ENCODE results near the genes AGXT2, PRLR, IL7R and NUP155.

- PRO-cap = no peak
- RAMPAGE, long total RNA, 4 experiments = no peak in any of the 4 experiments
Observed at GRCh38 chr5:35047558-35048221, at the start of gene AGXT2. AGXT2 (minus strand) TSS chr5:35047949.

DNA sequence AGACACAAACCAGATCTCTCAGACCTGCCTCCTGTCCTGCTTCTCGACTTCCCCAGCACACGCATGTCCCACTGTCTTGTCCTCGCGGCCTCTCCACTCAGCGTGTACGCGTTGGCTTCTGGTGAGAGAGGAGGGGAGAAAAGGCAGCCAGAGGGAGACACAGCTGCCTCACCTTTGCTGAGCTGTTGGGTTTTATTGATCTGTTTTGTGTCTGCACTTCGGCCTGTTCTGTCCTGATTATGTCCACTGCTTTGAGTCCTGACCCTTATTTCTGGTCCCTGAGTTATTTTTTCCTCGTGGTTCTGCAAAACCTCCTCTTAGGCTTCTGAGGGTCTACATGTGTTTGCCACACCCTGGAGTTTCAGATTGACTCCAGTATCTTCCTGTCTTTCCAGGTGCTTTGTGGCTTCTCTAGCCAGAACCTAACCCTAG, 87.5 kb upstream of the AGXT2 start:
- PRO-cap = no peak
- RAMPAGE, long total RNA, 4 experiments = no peak in any of the 4 experiments

- PRO-cap = no peak
- RAMPAGE, long total RNA, 4 experiments = no peak in any of the 4 experiments
Observed at GRCh38 chr5:35198559-35199490, 31.5 kb downstream of the PRLR start.

GRCh38 chr5:35230166-35230758, at the start of gene PRLR:
PRLR (minus strand) TSS chr5:35230487.
- PRO-cap = bidirectional peak, plus-strand start at chr5:35230335, minus-strand start at chr5:35230235; bidirectional peak, plus-strand start at chr5:35230422, minus-strand start at chr5:35230475; unidirectional peak, minus-strand start at chr5:35230518
- RAMPAGE, long total RNA, 4 experiments = start-site peak on the plus strand in 1 of 4 experiments, at chr5:35230220-35230319 at its widest, 6 reads per replicate; start-site peak on the minus strand in 2 of 4 experiments, at chr5:35230454-35230533 at its widest, 49 to 77 reads per replicate

DNA sequence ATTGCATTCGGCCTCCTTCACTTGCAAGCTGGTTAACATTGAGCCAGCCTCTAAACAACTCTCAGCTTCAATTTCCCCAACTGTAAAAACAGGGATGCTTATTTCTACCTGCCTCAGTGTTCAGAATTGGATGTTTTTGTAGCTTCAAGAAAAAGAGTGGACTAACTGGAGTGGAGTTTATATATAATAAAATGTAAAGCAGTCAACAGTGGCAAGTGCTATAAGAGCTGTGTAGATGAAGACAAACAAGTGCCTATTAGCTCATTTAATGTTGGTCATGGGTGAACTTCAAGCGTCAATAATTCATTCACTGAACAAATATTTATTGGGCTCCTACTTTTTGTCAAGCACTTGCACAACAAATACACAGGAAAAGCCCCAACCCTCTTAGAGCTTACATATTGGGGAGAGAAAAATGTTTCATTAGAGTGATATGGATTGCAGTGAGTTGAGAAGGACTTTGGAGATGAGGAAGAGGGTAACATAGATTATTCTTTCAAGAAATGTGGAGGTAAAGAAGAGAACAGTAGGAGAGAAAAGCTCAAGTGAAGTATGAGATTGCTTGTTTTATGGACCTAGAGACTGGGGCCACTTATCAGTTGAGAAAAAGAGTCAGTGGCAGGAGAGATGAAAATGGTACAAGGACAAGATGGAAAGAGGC, 25.4 kb downstream of the SPEF2 start:
- PRO-cap = no peak
- RAMPAGE, long total RNA, 4 experiments = start-site peak on the plus strand in 1 of 4 experiments, centred at position 347 of the sequence, 11 reads per replicate

GRCh38 chr5:35780910-35781381, 75.7 kb upstream of the IL7R start:
- PRO-cap = no peak
- RAMPAGE, long total RNA, 4 experiments = no peak in any of the 4 experiments

- PRO-cap = unidirectional peak, minus-strand start at chr5:35817011
- RAMPAGE, long total RNA, 4 experiments = no peak in any of the 4 experiments
Observed at GRCh38 chr5:35816832-35817149, 39.9 kb upstream of the IL7R start.

DNA sequence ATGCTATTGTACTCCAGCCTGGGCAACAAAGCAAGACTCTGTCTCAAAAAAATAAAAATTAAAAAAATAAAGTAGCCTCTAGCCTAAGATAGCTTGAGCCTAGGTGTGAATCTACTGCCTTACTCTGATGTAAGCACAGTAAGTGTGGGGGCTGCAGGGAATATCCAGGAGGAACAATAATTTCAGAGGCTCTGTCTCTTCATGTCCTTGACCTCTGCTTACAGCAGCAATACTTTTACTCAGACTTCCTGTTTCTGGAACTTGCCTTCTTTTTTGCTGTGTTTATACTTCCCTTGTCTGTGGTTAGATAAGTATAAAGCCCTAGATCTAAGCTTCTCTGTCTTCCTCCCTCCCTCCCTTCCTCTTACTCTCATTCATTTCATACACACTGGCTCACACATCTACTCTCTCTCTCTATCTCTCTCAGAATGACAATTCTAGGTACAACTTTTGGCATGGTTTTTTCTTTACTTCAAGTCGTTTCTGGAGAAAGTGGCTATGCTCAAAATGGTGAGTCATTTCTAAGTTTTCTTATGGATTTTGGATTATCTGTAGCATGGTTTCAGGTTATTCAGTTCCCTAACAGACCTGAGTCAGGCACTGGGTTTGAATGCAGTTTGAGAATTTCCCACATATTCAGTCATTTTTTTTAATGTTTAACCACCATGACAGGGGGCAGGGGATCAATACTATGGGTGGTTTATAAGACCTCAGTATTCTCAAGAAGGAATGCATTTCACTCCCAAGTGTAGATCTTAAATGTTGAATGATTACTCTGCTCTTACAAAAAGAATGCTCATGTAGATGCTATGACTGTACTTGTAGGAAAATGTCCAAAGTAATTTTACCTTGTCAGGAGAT, at the start of gene IL7R:
Gene IL7R, plus strand, starts transcription at position 342 of the 861 bp plus-strand sequence.
- PRO-cap = bidirectional peak, plus-strand start at position 373 of the sequence, minus-strand start at position 247 of the sequence
- RAMPAGE, long total RNA, 4 experiments = start-site peak on the plus strand in 1 of 4 experiments, centred at position 408 of the sequence, 132 reads per replicate

- PRO-cap = no peak
- RAMPAGE, long total RNA, 4 experiments = start-site peak on the plus strand in 1 of 4 experiments, at chr5:35860882-35860968 at its widest, 15 reads per replicate
Observed at GRCh38 chr5:35860669-35861195, 4.0 kb downstream of the IL7R start.

- PRO-cap = no peak
- RAMPAGE, long total RNA, 4 experiments = no peak in any of the 4 experiments
Observed at GRCh38 chr5:35924797-35925458, 13.5 kb downstream of the CAPSL start.

DNA sequence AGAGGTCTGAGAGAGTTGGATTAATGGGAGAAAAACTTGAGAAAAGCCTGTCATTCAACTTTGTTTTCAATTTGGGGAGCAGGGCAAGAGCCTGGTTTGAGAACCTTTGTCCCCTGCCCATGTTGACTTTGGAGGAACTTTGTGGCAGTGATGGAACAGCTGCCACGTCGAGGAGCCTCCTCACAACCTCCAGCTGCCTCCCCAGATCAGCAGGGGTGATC, 8.7 kb downstream of the SKP2 start:
- PRO-cap = no peak
- RAMPAGE, long total RNA, 4 experiments = no peak in any of the 4 experiments

- PRO-cap = no peak
- RAMPAGE, long total RNA, 4 experiments = no peak in any of the 4 experiments
Observed at GRCh38 chr5:36874994-36875751, 1.4 kb upstream of the NIPBL start.

- PRO-cap = no peak
- RAMPAGE, long total RNA, 4 experiments = start-site peak on the plus strand in 1 of 4 experiments, at chr5:37063733-37063862 at its widest, 12 reads per replicate
Observed at GRCh38 chr5:37063481-37063959, 185.7 kb downstream of the CPLANE1 start.

GRCh38 chr5:37370669-37371801, at the start of gene NUP155:
NUP155 (minus strand) TSS chr5:37371106.
- PRO-cap = bidirectional peak, plus-strand start at chr5:37371188, minus-strand start at chr5:37371095
- RAMPAGE, long total RNA, 4 experiments = start-site peak on the minus strand in 4 of 4 experiments, at chr5:37371020-37371140 at its widest, 22 to 85 reads per replicate

- PRO-cap = unidirectional peak, plus-strand start at chr5:38467752
- RAMPAGE, long total RNA, 4 experiments = no peak in any of the 4 experiments
Observed at GRCh38 chr5:38467249-38467939, 89.1 kb downstream of the LIFR start.

GRCh38 chr5:38622579-38622950, 66.1 kb upstream of the LIFR start:
- PRO-cap = no peak
- RAMPAGE, long total RNA, 4 experiments = no peak in any of the 4 experiments

GRCh38 chr5:38660267-38660795, 103.9 kb upstream of the LIFR start:
- PRO-cap = no peak
- RAMPAGE, long total RNA, 4 experiments = no peak in any of the 4 experiments

- PRO-cap = no peak
- RAMPAGE, long total RNA, 4 experiments = start-site peak on the plus strand in 1 of 4 experiments, at chr5:38892881-38893162 at its widest, 14 reads per replicate
Observed at GRCh38 chr5:38892602-38893445, 47.0 kb downstream of the OSMR start.

- PRO-cap = no peak
- RAMPAGE, long total RNA, 4 experiments = start-site peak on the plus strand in 1 of 4 experiments, at chr5:38909582-38909888 at its widest, 8 reads per replicate
Observed at GRCh38 chr5:38909278-38910084, 63.7 kb downstream of the OSMR start.

- PRO-cap = no peak
- RAMPAGE, long total RNA, 4 experiments = no peak in any of the 4 experiments
Observed at GRCh38 chr5:38938082-38938540, 92.3 kb downstream of the OSMR start.

Measured in transverse colon (tissue), 4 donors.